Hematopoietic multipotent progenitor cell (in vitro differentiated cells): ENCODE results near the gene DAOA.

- CAGE, long polyA plus RNA, result no peak
These were observed 267.6 kb upstream of the TPP2 start for GRCh38 chr13:102328964-102329798.

- CAGE, long polyA plus RNA, result no peak
These were observed 194.6 kb upstream of the TPP2 start for GRCh38 chr13:102401953-102402780.

- CAGE, long polyA plus RNA, result no peak
These were observed at the start of gene DAOA for GRCh38 chr13:105465800-105466298. DAOA (plus strand) TSS chr13:105466045.

- CAGE, long polyA plus RNA, result no peak
These were observed 378.9 kb downstream of the EFNB2 start for GRCh38 chr13:106156414-106157081.

DNA sequence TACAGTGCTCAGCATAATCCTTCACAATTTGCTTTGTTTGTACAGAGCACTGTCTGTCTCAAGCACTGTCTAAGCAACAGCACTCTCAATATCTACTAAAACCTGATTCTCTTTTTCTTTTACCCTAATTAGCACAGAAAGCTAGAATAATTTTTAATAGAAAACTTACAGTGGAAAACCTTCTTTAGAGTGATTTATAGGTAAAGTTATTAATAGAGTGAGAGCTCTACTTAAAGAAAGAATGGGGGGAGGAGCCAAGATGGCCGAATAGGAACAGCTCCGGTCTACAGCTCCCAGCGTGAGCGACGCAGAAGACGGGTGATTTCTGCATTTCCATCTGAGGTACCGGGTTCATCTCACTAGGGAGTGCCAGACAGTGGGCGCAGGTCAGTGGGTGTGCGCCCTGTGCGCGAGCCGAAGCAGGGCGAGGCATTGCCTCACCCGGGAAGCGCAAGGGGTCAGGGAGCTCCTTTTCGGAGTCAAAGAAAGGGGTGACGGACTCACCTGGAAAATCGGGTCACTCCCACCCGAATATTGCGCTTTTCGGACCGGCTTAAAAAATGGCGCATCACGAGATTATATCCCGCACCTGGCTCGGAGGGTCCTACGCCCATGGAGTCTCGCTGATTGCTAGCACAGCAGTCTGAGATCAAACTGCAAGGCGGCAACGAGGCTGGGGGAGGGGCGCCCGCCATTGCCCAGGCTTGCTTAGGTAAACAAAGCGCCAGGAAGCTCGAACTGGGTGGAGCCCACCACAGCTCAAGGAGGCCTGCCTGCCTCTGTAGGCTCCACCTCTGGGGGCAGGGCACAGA is 322.0 kb downstream of the EFNB2 start:
- CAGE, long polyA plus RNA, result no peak

- CAGE, long polyA plus RNA, result no peak
These were observed 52.1 kb upstream of the ARGLU1 start for GRCh38 chr13:106619964-106620455.

DNA sequence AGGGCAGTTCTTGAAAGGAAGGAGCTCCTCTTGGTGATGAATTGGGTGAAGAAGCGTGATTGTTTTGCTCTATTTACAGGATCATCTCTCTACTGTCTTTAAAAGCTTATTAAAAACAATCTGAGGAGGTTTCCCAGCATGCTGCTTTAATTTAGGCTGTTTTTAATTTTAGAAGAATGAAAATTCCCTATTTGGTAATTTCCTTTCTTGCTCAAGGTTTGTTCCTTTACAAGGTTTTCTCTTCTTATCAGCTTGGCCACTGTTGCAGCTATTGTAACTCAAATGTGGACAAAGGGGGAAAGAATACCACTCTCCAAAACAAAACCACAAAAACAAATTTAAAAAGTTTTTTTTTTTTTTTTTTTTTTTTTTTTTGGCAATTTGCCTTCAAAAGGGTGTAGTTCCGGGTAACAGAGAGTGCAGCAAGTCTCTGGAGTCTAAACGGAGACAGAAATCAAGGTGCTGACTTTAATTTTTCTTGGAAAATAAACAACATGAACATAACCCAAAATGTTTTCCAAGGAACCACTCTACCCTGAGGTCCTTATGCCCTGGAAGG is 306.4 kb upstream of the ARGLU1 start:
- CAGE, long polyA plus RNA, result no peak

DNA sequence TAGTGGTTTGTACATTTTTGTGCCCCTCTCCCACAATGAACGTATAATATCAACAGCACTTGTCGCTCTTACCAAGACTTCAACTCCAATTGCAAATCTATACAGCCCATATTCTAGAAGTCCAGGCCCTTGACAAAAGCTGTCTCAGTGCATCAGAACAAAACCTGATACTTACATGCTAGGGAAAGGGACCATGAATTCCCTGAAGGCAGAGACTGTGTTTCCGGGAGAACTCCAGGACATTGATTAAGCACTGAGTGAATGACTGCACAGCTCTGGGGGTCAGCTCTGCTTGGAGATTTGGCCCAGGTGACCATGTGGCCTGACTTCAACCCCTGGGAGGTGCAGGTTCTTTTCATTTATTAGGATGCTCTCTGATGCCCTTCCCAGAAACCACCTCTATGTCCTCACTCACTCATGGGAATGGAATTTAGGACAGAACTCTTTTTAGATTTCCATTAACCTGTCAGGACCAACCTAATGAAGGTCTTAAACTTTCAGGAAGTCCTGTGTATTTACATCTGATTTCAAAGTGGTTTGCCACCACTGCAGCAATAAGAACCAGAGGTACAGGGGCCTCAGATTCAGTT is 393.2 kb upstream of the ARGLU1 start:
- CAGE, long polyA plus RNA, result no peak

- CAGE, long polyA plus RNA, result no peak
These were observed 465.5 kb downstream of the NALF1 start for GRCh38 chr13:107401721-107402304.

GRCh38 chr13:107719667-107720196 is 147.6 kb downstream of the NALF1 start:
- CAGE, long polyA plus RNA, result no peak

- CAGE, long polyA plus RNA, result no peak
These were observed 3.2 kb upstream of the TNFSF13B start for GRCh38 chr13:108266089-108267014.

- CAGE, long polyA plus RNA, result no peak
These were observed 134.0 kb upstream of the MYO16 start for GRCh38 chr13:108495265-108496022.

- CAGE, long polyA plus RNA, result no peak
These were observed 328.5 kb downstream of the MYO16 start for GRCh38 chr13:108957935-108958207.

DNA sequence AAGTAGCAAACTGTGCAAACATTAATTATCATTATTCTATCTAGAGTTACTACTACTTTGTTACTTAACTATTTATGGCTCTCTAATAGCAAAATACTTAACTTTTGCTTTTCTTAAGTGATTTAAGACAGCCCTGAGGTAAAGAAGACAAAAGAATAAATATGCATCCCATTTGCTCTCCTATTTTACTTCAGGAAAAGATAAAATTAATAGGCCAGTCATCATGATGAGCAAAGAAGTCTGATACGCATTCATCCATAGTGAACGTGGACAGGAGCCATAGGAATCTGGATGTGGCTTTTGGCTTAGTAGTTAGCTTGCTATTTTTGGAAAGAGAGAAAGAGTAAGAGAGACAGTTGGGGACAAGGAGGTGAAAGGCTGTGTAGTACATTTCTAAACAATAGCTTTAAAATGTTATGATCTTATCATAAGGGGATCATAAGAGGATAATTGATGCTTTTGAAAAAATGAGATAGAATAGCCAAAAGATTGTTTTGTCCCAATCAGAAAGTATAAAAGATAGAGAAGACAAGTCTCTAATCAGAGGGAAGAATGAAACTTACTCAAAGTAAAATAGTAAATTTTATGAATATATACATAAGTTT is 545.2 kb downstream of the IRS2 start:
- CAGE, long polyA plus RNA, result no peak

GRCh38 chr13:109264255-109264839 is 522.0 kb downstream of the IRS2 start:
- CAGE, long polyA plus RNA, result no peak

GRCh38 chr13:109318470-109318749 is 468.0 kb downstream of the IRS2 start:
- CAGE, long polyA plus RNA, result no peak

DNA sequence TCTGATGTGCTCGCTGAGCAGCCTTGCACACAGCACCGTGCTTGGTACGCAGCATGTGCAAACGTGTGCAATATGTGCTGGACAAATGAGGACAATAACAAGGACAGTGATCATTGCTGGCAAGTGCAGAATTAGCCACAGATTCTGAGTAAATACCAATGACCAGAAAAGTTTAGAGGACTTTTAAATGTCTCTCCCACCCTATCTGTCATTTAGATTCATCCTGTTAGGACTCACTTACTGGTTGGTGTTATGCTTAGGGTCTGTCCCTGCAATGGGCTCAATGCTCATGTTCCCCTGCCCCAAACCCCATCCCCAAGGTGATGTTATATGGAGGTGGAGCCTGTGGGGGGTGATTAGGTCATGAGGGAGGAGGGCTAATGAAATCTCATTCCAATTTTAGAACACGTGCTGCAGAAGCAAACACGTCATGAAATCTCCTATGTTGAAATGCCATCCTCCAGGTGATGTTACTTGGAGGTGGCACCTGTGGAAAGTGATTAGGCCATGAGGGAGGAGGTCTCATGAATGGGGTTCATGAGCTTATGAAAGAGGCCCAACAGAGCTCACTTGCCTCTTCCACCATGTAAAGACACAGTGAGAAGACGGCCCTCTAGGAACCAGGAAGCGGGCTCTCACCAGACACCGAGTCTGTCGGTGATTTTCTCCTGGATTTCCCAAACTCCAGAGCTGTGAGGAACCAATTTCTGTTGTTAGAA is 391.0 kb downstream of the IRS2 start:
- CAGE, long polyA plus RNA, result no peak

- CAGE, long polyA plus RNA, result no peak
These were observed 377.6 kb downstream of the IRS2 start for GRCh38 chr13:109408385-109409573.

DNA sequence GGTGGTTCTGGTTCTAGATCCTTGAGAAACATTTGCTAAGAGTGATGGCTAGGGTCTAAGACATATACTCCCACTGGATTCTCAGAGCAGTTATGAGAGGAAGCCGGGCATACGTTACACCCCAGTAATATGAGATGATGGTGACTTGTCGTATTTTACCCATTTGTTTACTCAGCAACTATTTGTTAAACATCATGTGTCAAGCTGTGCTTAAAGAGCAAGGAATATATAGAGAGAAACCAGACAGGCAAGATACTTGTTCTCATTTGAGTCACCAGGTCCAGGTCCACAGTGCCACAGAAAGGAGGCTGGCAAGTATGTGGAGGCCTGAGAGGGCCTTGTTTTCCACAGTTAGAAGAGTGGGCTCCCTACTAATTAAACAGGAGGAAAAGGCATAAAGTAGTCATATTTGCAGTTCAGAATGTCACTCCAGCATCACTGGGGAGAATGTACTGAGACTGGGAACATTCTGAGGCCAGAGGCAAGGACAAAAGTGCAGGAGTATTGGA is 142.3 kb downstream of the IRS2 start:
- CAGE, long polyA plus RNA, result no peak

GRCh38 chr13:109669035-109669680 is 117.2 kb downstream of the IRS2 start:
- CAGE, long polyA plus RNA, result no peak